Occipital lobe (tissue), 2 donors: ENCODE data around the gene COA1.

DNA sequence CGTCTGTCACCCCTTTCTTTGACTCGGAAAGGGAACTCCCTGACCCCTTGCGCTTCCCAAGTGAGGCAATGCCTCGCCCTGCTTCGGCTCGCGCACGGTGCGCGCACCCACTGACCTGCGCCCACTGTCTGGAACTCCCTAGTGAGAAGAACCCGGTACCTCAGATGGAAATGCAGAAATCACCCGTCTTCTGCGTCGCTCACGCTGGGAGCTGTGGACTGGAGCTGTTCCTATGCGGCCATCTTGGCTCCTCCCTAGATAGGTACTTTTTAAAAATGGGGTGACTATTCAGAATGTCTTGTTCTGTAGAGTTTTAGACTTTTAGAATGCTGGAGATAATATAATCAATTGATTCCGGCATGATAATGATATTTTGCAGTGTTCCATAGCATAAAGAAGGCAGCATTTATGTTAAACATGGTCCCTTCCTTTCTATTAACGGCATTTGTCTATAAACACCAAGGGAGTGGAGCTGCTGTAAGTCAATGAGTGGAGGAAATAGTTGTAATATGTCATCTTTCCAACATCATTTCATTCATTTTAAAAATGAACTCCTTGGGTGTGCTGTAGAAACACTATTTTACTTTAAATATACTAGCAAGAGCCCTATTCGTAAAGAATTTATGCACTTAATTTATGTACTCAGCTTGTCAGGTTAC is 35.7 kb downstream of the POU6F2 start:
- RAMPAGE, long total RNA = no peak

DNA sequence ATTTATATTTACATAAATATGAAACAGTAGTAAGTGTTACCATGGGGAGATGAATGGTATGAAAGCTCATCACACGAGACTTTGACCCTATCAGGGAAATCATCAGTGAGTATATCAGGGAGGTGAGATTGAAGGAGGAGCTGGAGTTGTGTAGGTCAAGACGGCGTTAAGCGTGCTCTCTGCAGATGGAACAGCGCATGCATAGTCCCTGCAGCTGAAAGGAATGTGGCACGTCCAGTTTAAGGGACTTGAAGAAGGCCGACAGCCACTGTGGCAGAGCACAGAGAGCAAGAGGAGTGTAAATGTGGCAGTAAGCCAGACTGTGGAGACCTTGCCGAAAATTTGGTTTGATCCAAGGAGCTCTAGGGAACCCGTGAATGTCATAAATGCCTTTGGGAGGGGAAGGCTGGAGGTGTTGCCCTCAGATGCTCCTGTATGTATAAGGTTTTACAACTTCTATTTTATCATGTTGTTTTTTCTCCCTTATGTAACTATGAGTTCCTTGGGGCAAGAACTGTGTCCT is 39.0 kb downstream of the POU6F2 start:
- RAMPAGE, long total RNA = no peak

DNA sequence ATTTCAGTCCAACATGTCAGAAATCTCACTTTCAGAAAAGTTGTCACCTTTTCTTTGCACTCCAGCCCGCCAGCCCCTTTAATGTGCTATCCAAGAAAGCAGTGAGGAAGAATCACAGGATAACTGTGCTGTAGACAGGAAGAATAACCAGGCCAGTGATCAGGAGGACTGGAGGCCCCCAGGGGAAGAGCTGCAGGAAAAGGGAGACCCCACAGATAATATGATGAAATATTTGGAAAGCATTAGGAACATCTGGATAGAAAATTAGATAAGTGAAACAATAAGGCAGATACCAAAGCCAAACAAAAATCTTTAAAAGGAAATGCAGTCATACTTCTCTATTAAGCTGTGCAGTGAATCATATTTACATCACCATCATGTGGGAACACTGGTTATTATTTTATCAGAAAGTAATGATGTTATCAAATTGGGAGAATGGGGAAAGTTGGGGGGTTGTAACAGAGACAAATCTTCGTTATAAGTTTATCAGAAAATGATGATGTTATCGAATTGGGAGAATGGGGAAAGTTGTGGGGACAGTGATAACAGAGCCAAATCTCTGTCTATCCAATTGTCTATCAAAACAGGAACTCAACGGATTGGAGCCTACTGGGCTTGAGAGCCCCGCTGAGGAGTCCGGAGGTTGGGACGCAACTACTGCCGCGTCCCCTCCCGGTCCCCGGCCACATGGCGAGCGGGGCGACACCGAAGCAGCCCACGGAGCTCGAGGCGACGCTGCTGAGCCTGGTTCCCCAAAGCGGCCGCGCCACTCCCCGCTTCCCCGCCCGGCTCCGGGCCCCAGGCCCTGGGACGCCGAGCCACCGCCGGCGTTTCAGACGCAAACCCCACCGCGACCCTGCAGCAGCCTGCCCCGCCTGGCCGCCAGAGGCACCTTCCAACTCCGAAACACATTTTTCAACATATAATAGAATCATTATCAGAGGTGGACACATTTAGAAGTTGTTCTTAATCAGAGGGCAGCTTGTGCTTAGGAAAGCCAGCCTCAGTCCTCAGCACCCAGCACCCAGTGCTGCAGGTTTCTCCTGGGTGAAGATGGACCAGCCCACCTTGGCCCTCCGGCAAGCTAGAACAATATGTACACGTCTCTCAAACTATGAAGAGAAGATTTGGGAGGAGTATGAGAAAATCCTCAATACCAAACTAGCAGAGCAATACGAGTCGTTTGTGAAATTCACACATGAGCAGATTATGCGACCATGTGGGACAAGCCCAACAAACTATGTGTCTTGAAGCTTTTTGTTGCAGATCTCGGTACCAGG is 13.9 kb upstream of the RALA start:
- RAMPAGE, long total RNA = no peak

DNA sequence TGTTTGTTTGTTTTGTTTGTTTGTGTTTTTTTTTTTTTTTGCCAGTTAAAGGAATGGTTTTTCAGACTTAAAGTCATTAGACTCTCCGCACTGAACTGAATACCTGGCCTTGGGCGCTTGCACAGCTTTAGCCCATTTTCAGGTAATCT is 788 bp downstream of the RALA start:
- RAMPAGE, long total RNA = no peak

- RAMPAGE, long total RNA = no peak
Observed at GRCh38 chr7:39624435-39624911, 1.1 kb downstream of the RALA start.

- RAMPAGE, long total RNA = no peak
Observed at GRCh38 chr7:40095188-40096001, 39.0 kb downstream of the MPLKIP start.

- RAMPAGE, long total RNA = no peak
Observed at GRCh38 chr7:40218649-40219033, 83.8 kb downstream of the SUGCT start.

GRCh38 chr7:40469922-40470546 is 335.2 kb downstream of the SUGCT start:
- RAMPAGE, long total RNA = no peak

GRCh38 chr7:41687640-41688525 is 15.0 kb downstream of the INHBA start:
- RAMPAGE, long total RNA = no peak

DNA sequence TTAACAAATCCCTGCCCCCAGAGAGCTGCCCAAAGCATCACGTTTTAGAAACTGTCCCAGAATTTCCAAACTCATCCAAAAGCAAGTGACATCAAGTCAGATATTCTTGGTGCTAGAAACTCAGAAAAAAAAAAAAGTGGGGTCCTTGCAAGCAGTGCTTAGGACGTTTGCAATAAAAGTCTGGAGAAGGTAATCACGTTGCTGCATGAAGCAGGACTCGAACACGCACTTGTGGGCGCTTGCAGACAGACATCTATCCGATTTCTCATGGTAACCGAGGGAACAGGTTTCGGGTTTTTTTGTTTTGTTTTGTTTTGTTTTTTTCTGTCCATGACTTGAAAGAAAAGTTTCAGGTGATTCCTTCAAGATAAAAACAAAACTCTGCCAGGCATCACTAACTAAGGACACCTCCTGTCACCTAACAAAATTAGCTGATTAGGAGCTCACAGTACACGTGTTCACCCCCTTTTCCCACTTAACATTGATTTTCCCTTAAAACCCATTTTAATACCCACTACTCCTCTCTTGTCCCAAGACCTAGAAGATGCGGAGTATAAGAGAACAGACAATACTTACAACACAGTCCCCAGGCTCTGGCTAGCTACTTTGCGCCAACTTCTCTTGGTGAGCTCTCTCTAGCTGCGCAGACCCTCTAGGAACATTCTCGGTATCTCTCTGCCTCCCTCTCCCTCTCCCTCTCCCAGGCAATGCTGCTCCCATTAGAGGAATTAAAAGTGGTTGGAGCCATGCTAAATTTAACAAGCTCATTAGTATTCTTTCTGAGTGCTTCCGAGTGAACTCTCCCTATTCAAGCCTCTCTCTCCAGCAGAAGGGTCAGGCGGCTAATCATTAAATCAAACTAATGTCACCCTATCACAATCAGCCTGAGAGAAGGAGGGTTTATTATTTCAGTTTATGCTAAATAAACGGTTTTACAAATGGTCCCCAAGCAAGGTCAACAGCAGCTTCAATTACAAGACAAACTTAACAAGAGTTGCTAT is 84.9 kb downstream of the GLI3 start:
- RAMPAGE, long total RNA = no peak

GRCh38 chr7:42231704-42232746 is 5.0 kb downstream of the GLI3 start:
- RAMPAGE, long total RNA = no peak

- RAMPAGE, long total RNA = no peak
Observed at GRCh38 chr7:42240269-42240816, 3.3 kb upstream of the GLI3 start.

- RAMPAGE, long total RNA = no peak
Observed at GRCh38 chr7:42931780-42931982, 293 bp downstream of the PSMA2 start.

GRCh38 chr7:43294025-43294844 is 181.8 kb downstream of the HECW1 start:
- RAMPAGE, long total RNA = no peak

DNA sequence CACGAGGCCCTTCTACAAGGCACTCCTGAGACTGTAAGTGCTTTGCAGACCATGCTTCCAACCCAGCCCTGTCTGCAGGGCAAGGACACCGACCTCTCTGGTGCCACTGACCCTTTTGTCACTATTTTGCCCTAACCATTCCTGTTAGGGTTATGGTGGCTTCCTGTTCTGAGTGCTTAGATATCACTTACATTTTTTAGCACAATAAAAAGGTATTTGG is 41.8 kb upstream of the STK17A start:
- RAMPAGE, long total RNA = no peak

DNA sequence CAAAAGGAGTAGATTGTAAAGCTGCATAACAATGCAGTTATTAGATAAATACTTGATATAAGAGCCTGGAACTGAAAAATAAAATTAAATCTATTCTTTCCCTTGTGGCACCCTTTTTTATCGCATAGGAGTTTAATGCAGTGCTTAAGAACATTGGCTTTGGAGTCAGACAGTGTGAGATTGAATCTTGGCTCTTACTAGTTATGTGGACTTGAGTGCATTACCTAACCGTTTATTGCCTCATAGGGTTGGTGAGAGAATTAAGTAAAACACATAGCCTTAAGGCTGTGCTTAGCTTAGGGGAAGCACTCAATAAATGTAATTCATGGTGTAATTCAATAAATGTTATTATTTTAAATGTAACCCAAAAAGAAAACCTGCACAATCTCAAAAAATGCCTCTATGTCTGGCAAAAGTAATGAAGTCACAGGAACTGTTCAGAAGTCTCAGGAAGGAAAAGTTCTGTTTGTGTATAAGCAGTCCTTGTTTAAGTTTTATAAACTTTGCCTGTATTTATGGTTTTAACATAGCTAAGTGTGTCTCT is 2.7 kb downstream of the STK17A start:
- RAMPAGE, long total RNA = no peak

- RAMPAGE, long total RNA = no peak
Observed at GRCh38 chr7:43609063-43609988, 26.4 kb downstream of the STK17A start.

DNA sequence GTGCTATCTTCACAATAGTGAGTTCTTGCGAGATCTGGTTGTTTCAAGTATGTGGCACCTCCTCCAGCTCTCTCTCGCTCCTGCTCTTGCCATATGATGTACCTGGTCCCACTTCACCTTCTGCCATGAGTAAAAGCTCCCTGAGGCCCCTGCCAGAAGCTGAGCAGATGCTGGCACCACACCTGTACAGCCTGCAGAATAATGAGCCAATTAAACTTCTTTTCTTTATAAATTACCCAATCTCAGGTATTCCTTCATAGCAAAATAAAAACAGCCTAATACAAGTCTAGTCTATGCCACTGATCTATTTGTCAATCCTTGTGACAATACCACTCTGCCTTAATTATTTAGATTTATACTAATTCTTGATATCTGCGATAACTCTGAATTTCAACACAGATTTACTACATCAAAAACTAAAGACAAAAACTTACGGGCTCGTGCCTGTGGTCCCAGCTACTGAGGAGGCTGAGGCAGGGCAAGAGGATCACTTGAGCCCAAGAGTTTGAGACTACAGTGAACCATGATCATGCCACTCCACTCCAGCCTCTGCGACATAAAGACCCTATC is 66.1 kb downstream of the COA1 start:
- RAMPAGE, long total RNA = no peak

DNA sequence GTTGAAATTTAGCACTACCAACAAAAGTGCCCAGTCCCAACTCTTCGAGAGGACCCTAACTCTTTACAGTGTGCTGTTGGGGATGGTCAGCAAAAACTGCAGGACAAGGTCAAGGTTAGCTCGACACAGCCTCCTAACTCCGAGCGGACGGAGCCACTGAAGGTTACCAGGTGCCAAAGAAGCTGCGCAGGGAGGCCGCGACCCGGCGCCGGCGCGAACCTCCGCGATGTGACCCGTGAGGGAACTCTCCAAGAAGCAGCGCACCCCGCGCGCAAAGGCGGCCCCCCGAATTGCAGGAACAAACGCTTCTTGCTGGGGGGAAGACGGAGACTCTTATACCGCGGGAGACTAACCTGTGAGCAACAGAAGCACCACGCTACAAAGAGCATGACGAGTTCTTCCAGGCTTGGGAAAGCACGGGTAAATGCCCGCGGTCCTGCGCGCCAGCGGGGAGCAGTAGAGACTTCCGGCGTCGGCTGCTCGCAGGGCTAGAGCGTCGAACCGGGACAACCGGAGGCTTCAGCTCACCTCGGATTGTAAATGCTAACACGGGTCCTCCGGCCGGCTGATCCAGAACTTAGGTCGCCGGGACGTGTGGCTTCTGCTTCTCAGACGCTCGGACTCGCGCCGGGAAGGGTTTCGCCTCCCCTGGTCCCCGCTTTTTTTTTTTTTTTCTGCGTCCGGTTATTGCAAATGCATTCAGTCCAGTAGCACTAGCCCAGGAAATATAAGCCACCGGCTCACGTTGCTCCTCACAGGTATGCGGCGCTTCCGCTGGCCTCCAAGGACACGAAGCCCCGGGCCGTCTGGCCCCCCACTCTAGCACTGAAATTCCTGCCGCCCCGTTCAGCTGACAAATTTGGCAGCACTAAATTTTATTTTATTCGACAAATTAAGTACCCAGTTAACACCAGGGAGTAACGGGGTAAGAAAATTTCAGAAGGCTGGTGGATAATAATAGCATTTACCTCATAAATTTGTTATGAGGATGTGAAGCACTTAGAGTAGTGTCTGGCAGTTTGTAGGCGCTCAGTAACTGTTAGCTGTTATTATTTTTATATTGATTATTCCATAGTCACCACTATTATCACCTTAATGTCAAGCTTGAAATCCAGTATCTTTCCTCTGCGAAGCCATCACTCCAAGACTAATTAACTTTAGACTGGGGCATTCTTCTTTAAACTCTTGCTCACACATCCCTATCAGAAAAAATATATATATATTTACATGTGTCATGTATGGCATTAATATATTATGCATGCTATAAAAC is at the start of gene COA1:
Gene COA1, minus strand, starts transcription at position 448 of the 1,270 bp plus-strand sequence.
- RAMPAGE, long total RNA = start-site peak on the minus strand centred at position 412 of the sequence, 74 bp wide, 401 and 237 reads in 2 replicates

- RAMPAGE, long total RNA = no peak
Observed at GRCh38 chr7:43778448-43779019, 20.1 kb downstream of the BLVRA start.